Progenitor cell of endocrine pancreas (in vitro differentiated cells): ENCODE measurements around the genes THSD1 and VPS36.

DNA sequence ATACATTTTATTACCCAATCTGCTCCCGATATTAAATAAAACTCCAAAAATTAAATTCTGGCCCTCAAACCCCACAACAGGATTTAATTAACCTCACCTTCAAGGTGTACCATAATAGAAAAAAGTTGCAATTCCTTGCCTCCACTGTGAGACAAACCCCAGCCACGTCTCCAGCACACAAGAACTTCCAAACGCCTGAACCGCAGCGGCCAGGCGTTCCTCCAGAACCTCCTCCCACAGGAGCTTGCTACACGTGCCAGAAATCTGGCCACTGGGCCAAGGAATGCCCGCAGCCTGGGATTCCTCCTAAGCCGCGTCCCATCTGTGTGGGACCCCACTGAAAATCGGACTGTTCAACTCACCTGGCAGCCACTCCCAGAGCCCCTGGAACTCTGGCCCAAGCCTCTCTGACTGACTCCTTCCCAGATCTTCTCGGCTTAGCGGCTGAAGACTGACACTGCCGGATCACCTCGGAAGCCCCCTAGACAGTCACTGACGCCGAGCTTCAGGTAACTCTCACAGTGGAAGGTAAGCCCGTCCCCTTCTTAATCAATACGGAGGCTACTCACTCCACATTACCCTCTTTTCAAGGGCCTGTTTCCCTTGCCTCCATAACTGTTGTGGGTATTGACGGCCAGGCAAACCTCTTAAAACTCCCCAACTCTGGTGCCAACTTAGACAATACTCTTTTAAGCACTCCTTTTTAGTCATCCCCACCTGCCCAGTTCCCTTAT, 50.1 kb upstream of the FAM124A start:
- PRO-cap: no peak

GRCh38 chr13:51258925-51259459, 36.8 kb downstream of the FAM124A start:
- PRO-cap: no peak

GRCh38 chr13:51375884-51376322, 36.4 kb downstream of the SERPINE3 start:
- PRO-cap: no peak

GRCh38 chr13:51379161-51379723, 39.8 kb downstream of the SERPINE3 start:
- PRO-cap: no peak

GRCh38 chr13:51380161-51380724, 40.8 kb downstream of the SERPINE3 start:
- PRO-cap: no peak

GRCh38 chr13:51434191-51435455, 18.2 kb downstream of the INTS6 start:
- PRO-cap: no peak

- PRO-cap: no peak
Measured at GRCh38 chr13:51551981-51552572, 32.2 kb upstream of the WDFY2 start.

DNA sequence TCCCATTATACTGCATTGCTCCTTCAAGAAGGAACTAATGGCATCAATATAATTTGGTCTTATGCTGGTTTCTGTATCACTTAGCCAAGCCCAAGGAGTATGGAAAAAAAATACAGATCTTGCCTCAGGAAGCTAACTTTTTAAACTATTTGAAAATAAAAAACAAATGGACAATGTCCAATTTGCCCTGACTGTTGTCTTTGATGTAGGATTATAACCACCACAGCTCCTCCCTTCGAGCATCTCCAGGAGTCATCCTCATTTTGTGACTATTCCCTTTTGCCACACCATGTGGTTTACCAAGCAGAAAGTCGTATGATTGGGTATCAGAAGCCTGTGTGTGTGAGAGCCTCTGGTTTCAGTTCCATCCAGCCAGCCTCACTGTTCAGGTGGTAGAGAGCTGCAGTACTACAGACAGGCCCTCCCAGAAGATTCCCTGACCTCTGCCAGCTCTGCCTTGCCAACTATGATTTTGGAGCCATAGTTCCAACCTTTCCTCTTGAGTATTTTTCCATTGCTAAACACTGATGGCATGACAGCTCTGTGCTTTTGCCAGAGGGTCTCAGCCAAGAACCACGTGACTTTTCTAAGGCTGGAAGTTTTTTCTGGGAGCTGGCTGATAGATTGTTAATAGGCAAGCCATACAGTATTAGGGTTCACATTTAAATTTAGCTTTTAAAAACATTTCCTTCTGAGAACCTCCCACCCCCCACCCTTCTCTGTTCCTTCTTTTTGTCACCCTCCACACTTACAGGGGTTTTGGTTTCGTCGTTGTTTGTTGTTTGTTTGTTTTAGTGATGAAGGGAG, 82.5 kb downstream of the DHRS12 start:
- PRO-cap: no peak

DNA sequence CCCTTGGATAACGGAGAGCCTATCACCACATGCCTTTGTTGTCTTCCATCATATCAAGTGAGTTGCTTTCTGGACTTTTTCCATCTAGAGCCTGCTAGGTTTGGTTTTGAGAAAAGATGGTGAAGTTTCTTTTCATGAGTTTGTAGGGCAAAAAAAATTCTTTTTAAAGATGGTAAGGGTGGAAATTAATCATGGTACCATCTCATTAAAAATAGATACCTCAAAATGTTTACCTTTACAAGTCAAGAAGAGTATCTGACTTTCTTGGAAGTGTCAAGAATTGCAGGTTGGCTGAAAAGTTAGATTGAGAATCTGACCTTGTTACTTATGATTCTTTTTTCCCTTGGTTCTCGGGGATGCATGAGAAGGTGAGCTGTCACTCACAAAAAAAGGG, 38.3 kb downstream of the DHRS12 start:
- PRO-cap: no peak

DNA sequence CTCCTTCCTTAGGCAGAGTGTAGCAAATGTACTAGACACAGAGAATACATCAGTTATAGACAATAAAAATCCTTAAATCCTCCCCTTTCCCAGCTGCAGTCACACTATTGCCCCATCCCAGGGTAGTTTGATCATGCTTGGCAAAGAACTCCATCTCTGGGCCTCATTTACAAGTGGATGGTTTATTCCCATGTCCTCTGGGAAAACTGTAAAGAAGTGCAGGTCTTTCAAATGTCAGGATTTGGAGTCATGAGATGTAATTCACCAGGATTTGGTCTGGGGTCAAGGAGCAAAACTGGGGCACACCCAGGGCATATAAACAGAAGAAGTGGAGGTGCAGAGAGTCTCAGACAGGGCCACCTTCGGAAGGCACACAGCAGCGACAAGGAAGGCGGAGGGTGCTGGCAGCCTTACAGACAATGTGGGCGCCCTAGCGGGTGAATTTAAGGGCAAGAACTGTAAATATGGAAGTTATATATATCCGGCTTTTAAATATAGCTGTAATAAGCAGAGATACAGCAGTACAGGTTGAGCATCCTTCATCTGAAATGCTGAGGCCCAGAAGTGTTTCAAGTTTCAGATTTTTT, 31.3 kb downstream of the DHRS12 start:
- PRO-cap: no peak

DNA sequence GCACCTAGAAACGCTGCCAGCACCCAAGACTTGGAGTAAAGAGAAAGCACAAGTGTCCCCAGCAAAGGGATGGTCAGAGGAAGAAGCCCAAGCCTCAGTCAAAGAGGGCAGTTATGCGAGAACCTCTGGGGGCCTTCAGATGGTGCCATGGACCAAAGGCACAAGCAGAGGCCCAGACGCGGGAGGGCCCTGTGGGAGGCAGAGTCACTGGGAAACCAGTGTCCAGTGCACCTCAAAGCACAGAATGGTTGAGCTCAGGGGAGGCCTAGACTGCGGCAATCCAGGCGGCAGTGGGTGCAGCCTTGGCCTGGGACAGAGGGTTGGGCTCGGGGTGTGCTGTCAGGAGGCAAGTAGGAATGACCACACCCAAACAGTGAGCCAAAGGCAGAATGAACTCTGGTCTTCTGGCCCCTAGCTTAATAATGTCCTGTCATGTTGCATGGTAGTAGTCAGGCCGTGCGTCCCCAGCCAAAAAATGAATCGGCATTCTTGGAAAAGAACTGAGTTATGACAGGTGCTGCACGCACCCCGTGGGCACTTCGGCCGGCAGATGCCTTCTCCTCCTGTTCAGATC, 56.1 kb downstream of the ATP7B start:
- PRO-cap: no peak

DNA sequence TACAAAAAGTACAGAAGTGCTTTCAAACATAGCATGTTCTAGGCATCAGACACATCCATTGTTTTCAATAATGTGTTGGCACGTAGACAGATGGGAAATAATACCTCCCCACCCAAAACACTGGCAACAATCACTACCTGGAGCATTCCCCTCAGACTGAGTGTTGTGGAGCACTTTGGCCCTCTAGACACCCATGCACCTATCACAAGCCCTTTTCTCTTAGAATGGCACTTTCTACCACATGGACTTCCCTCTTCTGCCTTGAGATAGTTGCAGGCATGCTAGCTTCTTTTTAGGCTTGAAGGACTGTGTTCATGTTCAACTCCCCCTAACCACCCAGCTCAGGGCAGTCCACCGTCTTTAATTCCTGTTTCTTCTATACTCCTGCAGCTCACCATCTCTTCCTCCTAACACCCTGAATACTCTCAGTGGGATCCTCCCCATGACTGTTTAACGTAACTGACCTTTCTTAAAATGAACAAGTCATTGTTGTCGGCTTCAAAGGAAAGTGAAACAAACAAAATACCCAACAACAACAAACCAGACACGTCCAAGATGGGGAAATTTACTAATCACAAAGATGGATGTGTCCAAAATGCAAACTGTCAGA, 43.3 kb downstream of the ATP7B start:
- PRO-cap: no peak

DNA sequence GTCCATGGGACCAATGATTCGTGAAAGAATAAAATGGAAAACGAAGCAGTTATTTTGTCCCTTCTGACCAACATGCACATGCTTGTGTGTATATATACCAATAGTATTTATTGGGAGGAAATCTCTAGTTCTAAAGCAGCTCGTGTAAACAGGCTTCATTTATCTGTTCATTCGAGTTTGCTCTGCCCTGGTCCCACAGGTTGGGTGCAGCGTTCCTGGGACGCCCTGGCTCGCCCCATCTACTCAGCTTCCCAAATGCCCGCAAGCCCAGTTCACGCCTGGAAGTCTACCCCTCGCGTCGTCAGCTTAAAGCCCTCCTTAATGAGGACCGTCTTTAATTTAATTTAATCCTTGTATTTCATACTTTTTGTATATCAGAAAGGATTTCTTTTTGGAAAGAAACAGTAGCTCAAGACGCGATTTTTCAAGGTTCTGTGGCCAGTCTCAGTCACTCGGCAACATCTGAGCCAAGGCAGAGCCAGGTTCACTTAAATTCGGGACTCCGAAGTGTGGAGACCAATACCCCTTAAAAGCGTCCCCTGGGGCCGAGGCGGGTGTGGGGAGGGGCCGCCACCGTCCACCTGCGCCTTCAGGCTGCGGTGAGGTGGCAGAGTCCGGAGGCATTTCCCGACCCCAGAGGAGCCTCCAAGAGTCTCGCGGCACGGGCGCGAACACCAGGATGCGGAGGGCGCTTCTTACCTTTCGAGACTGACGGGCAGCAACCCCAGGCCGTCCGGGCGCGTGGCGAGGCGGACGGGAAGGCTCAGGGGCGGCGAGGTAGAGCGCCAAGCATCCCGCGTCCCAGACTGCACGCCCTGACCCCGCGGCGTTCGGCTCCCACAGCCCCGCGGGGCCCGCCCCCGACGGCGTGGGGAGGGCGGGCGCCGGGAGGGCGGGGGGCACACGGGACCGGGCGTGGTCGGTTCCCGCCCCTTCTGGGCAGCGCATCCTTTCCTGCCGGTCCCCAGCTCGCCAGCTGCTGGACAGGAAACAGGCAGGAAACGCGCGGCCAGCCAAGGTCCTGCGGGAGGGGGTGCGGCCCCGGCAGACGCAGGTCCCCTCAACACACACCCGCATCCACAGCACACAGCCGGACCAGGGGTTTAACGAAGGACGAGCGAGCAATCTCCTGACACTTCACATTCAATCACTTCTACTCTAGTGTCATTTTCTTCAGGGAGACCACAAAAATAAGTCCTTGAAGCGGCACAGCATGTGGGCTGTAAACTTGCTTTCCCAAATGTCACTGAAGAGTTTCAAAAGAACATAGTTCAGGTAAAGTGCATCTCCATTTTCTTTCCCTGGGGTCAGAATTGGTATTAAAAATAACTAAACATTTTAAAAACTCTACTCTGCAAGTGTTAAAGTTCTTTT, at the start of gene THSD1:
THSD1 (minus strand) TSS at position 841 of the 1,374 bp plus-strand sequence.
- PRO-cap: no peak

GRCh38 chr13:52449813-52450999, at the start of gene VPS36:
TSS of gene VPS36 (minus strand) at chr13:52450634.
- PRO-cap: unidirectional peak, plus-strand start at chr13:52449975; bidirectional peak, plus-strand start at chr13:52450168, minus-strand start at chr13:52450065; bidirectional peak, plus-strand start at chr13:52450841, minus-strand start at chr13:52450619

GRCh38 chr13:52569923-52570635, 72.2 kb upstream of the HNRNPA1L2 start:
- PRO-cap: no peak

- PRO-cap: no peak
Measured at GRCh38 chr13:52623714-52624066, 18.5 kb upstream of the HNRNPA1L2 start.

DNA sequence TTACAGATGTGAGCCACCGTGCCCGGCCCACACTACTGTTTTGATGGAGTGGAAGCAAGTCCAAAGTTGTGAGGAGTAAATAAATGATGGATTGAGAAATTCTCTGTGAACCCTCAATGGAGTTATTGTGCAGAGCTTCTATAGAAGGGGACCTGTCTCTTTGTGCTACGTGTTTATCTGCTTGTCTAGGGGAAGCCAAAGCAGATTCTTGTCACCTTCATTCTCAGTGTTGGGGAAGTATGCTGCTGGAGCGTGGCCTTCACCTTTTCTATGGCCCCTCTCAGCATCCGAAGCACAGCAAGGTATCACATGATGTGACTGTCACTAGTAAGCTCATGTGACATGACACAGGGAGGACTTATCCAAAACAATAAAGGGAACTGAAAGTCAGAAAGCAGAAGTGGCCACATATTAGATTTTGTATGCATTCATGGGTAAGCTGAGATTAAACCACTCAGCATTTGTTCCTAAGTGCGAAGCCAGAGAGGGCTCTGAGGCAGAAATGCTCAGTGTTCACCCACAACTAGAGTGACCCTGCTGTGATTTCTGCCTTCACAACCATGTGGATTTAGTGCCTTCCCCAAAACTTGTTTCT, 72.7 kb upstream of the PCDH8 start:
- PRO-cap: no peak

- PRO-cap: no peak
Measured at GRCh38 chr13:54036827-54037159, 1008.2 kb downstream of the OLFM4 start.

- PRO-cap: no peak
Measured at GRCh38 chr13:55293460-55293659, 1847.4 kb upstream of the PRR20A start.

DNA sequence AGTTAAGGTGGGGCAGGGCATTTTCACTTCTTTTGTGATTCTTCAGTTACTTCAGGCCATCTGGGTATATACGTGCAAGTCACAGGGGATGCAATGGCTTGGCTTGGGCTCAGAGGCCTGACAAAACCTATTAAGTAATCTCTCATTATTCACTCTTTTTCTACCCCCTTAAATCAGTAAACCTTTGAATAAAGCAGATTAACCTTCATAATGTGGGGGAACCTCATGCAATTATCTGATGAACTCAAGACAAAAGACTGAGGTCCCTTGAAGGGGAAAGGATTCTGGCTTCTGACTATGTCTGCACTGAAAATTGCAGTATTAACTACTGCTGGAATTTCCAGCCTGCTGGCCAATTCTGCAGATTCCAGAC, 1480.1 kb upstream of the PRR20A start:
- PRO-cap: no peak